ENCODE measurements around a stretch of chr6.

GRCh38 chr6:134435988-134436987 is 118.4 kb upstream of the SGK1 start:
- PRO-cap = no peak

- PRO-cap = no peak
Measured at GRCh38 chr6:134502415-134503331, 184.8 kb upstream of the SGK1 start.

GRCh38 chr6:134530748-134531228 is 212.9 kb upstream of the SGK1 start:
- PRO-cap = bidirectional peak, plus-strand start at chr6:134531082, minus-strand start at chr6:134530950

- PRO-cap = no peak
Measured at GRCh38 chr6:134640897-134641585, 308.9 kb downstream of the ALDH8A1 start.

DNA sequence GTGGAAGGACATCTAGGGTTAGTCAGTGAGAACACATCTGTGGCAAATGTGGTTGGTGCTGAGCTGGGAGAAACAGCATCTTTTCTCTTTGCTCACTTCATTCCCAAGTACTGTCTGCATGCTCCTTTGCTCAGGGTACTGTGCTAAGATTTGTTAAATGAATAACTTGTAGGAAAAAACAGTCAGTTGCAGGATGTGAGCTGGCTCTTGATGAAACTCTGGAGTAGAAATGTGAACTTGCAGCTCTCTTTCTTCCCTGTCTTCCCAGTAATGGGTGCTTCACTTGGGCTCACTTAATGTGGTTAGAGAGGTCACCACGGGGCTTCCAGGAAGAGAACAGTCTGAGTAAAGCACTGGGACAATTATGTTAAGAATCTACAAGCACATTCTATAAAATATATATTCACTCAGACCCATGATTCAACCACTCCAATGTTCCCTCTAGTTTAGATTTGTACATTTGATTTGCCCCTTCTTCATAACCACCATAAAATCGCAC is 276.6 kb downstream of the ALDH8A1 start:
- PRO-cap = no peak

GRCh38 chr6:134678565-134678953 is 271.3 kb downstream of the ALDH8A1 start:
- PRO-cap = no peak

DNA sequence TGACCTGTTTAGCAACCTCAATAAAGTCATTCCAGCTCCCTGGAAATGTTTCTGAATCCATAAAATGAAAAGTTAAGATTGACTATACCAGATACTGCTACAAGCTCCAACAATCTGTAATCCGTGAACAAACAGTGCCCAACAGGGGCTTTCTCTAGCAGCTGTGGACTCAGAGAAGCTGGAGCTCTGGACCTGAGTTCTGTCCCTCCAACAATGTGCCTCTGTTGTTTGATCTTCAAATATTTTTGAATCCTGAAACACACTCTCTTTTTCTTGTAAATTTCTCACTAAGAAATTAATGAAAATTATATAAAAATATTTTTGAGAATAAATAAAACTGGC is 101.5 kb downstream of the ALDH8A1 start:
- PRO-cap = no peak

DNA sequence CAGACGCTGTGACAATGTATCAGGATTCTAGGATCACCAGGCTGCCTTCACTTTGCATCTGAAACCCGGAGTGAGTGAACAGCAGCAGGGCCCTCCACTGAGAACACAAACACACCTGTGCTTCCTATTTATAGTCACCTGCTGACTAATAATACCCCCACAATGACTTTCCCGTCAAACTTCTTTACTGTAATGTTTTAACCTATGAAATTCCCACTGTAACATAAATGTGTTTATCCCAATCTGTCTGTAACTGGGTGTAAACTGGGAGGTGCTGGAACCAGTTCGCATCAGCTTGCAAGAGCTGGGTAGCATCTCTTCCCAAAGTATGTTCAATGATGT is 79.3 kb downstream of the ALDH8A1 start:
- PRO-cap = no peak

GRCh38 chr6:134933933-134934483 is 15.9 kb downstream of the ALDH8A1 start:
- PRO-cap = no peak

DNA sequence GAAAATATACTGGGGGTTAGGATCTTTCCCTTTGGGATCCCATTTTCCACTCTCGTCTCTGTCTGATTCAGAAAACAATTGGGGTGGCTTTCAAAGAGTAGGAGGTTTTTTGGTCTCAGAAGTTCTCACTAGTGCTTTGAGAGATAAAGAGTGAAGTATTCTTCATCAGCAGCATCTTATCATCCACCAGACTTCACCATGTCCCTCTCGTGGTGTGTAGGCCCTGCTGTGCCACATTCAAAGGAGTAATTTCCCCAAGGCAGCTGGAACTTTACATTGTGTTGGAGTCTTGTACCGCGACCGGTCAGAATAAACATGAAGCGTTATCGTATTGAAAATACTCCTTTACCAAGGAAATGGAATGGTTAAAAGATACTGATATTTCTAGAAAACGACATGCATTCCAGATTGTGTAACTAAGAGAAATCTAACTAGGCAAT is 10.6 kb downstream of the MYB start:
- PRO-cap = no peak

DNA sequence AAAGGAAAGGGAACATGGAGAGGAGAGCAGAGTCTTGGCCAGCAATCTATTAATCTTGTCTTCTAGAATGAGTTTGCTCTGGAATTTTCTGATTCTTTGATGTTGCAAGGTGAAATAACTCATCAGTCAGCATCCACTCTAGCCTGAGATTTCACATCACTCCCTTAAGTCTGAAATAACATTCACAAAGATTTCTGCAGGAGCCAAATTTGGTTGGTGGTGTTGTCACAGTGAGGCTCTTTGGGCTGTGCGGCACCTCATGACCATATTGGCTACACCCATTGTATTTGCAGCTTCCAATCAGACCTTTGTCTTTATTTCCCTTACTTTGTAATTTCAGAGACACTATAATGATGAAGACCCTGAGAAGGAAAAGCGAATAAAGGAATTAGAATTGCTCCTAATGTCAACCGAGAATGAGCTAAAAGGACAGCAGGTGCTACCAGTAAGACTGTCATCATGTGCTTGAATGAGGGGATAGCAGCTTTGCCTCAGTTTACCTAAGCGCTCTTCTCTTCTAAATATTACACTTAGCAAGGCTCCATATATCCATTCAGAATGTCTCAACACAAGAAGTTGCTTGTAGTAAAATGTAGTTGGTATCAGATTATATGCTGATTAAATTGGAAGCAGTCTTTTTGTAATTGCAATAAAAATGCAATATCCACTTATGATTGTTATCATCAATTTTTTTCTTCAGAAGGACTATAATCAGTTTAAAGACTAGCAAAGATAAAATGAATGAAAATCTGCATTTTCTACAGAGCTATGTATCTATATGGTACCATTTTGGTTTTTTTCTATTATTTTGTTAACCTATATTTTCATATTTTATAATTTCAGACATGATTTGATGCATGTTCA is 13.1 kb downstream of the MYB start:
- PRO-cap = no peak

- PRO-cap = no peak
Measured at GRCh38 chr6:135215814-135216550, 34.9 kb downstream of the MYB start.

DNA sequence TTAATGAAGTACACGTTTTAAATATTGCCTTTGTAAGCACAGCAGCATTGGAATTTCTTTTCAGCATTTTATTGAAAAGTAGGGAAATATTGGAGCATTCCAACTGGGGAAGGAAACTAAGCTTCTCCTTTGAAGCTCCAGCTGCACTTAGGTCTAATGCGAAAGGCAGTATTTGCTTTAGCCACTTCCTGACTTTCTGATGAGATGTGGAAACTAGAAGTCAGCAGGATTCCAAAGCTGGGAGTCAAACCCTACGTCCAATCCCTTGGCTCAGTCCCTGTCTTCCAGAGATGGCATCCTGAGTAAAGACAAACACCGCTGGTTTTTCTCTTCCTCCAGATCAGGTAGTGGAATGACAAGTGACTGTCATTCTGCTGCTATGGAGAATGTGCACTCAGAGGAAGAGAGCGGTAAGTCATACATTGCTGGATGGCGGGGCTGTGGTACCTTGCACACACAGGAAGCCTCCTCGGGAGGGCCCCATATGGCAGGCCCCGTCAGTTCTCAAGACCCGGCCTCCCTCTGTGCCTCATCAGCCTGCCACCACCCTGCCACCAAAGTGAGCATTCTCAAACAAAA is 70.8 kb downstream of the MYB start:
- PRO-cap = no peak

GRCh38 chr6:135316626-135317074 is 135.5 kb downstream of the MYB start:
- PRO-cap = no peak

DNA sequence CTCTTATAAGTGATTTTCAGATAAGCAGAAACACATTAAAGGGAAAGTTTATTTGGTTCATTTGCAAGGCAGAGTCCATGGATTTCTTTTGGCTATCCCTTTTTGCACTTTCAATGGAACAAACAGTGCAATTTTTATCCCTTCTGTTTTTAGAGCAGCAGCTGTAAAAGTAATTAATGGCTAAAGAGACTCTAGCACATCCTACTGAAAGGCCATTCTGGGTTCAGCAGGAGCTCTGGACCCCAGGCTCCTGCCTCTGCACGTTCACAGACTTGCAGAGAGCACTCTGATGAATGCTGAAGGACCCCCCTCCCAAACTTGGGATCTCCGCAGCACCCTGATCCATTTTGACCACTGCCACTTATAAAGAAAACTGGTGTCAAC is 40.3 kb upstream of the PDE7B start:
- PRO-cap = no peak

DNA sequence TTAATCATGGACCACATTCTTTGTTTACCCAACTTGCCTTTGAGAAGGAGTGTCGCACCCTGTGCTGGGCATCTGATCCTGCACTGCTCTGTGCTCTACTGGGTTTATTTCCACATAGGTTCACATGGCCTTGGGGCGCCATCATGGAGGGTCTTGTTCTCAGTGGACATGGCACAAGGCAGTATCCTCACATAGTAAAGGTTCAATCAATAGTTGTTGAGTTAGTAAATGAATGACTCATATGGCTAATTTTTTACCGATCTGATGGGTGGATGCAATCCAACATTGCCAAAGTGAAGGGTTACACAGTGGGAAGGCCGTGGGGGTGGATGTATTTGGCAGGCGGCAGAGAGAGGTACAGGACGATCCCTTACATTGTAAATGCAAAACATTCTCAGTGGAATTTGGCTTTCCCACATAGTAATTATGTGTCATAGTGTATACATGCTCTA is 21.1 kb upstream of the PDE7B start:
- PRO-cap = no peak

DNA sequence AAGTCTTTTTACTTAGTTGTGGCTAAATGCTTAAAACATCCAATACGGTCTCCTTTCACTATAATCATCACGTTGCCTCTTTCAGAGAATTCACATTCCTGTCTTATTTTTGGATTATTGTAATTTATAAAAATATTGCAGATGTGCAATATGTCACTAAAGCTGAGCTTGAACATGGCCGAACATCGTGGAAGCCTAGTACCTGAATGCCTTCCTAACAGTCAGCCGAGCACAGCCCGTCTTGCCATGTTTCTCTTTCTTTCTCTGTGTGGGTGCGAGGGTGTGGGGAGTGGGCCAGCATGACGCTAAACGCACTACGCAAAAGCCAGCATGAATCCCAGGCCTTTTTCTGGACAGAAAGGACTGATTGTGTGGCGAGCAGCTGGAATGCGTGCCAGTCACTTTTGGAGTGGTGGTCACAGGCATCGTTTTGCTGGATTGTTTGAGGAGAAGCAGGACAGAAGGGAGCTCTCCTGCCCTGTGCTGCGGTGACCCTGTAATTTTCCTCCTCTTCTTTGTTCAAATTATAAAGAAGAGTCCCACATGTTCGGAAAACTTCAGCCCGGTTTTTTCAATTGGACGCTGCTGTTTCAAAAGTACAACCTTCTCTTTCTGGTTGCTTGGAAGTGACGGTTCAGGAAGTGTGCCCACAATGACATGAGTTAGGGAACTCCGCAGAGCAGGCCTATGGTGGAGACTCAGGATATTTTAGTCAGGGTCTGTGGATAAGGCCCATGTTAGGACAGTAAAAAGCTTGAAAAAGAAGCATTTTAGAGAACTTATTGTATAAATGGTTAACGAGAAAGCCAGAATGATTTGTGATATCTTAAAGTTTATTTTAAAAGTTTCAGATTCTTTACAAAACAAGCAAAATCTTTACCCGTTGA is 54.2 kb downstream of the PDE7B start:
- PRO-cap = no peak

- PRO-cap = no peak
Measured at GRCh38 chr6:136068016-136068403, 182.1 kb downstream of the MTFR2 start.

- PRO-cap = no peak
Measured at GRCh38 chr6:136158201-136158933, 91.7 kb downstream of the MTFR2 start.

GRCh38 chr6:136173384-136174331 is 76.5 kb downstream of the MTFR2 start:
- PRO-cap = no peak

Data from right cardiac atrium (tissue), 1 donor.